ENCODE measurements around a stretch of chr21.

DNA sequence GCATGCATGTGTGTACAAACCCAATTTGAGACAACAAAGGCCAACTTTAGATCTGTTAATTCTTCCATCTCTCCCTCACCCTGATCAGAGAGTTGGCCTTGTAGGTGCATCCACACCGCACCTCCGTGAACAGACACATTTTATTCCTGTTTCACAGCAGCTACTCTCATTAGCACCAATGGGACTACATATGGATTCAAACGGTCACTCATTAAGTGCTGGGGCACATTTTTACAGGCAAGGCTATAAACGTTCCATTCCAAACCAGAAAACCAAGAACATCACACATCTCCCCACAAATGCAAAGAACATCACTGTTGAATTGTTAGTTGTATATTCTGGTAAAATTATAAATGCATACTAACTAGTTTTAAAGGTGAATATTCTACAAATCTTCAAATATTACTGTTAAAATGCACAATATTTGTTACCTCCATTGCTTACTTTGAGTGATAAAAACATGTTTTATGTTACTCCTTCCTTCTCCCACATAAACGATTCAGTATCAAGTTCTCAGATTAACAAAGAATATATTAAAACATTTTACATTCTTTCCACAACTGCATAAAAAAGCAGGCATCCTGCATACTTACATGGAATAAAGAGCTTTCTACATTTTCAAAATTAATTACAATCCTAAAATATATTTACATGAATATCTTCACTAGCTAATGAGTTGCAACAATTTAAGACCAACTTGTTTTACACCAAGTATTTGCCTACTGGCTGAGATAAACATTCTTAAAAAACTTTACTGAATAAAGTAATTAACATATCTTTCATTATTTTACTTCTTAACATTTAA, 22.2 kb downstream of the ZBTB21 start:
- RRBS: no CpG with 5 or more reads among the region's 5 CpGs

DNA sequence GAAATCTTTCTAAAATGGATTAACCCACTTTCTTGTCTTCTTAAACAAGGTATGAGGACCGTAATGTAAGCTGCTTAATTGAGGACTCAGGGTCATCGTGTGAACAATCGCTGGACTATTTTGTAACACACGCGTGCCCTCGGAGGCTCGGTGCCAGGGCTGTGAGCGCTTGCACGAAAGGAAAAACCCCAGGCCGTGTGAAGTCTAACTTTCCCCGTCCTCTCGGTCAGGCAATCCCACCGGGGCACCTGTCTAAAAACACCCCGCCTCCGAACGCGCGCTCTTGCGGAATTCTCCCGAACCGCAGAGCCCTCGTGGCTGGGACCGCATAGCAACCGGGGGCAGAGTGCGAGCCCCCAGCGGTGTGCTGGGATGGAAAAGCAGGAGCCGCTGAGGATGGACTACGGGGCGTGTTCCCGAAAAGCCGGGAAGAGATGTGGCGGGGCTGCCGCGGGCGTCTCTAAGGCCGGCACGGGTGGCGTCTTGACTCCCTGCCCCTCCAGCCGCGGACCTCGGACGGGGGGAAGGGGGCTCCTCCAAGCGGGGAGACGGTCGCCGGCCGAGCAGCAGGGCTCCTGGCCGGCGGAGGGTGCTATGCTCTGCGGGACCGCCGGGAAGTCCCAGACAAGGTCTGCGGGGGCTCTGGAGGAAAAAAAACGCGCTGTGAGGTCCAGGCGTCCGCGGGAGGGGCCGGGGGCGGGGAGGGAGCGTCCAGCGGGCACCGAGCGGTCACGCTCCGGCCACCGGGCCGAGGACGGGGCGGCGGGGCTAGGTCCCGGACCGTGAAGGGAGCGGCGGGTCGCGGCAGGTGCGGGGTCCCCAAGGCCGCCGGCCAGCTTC, 984 bp downstream of the ZBTB21 start:
- RRBS: 2% methylated on average over 43 of the region's 80 CpGs

DNA sequence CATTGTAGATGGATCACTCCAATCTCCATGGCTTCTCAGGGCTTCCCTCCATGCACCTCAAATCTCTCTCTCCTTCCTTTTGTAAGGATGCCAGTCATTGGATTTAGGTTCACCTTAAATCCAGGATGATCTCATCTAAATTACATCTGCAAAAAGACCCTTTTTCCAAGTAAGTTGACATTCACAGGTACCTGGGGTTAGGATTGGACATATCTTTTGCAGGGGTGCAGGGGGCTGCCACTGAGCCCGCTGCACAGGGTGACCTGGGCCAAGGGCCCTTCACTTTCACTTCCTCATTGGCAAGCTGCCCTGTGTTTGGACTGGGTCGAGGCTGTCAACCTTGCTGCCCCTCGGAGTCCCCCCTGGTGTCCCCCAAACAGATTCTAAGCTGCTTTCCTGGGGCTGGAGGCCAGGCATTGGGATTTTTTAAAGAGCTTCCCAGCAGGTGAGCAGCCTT, 8.0 kb upstream of the UMODL1 start:
- RRBS: no CpG with 5 or more reads among the region's 3 CpGs

DNA sequence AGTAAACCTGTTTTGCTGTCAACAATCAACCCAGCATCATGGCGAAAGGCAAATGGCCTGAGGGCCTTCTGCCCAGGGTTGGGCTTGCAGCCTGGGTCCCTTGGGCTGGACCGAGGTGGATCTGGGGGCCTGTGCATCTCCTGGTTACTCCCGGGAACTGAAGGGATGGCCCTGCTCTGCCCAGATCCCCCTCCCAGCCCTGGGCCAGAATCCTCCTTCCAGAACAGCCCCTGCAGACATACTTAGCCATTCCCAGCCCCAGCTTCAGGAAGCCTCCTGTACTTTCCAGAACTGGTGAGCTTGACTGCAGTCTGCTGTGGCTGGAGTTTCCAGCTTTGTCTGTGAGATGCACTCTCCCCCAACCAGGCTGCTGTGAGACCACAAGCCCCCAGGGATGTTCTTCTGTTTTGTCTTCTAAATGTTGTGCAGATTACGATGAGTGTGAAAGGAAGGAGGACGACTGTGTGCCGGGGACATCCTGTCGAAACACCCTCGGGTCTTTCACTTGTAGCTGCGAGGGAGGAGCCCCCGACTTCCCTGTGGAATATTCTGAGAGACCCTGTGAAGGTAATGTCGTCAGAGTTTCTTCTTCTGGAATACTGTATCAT, 49.6 kb downstream of the UMODL1 start:
- RRBS: no CpG with 5 or more reads among the region's 11 CpGs

DNA sequence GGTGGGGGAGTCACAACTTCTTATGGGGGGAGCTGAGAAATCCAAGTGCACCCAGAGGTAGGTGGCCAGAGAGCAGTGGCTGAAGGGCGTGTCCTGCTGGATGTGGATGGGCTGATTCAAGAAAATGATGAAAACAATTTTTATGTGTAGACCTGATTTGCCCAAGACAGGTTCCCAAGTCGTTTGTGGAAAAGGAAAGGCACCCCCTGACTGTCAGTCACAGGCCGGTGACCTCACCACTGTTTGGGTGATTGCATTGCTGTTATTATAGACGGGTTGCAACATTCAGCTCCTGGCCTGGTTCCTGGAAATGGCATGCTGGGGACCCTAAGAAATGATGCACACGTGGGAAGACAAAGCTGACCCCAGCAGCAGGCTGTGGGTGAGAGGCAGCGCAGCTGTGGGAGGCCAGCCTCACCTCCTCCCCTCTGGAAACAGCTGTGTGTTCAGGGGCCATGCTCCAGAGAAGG, 23.6 kb upstream of the ABCG1 start:
- RRBS: no CpG with 5 or more reads among the region's 6 CpGs

DNA sequence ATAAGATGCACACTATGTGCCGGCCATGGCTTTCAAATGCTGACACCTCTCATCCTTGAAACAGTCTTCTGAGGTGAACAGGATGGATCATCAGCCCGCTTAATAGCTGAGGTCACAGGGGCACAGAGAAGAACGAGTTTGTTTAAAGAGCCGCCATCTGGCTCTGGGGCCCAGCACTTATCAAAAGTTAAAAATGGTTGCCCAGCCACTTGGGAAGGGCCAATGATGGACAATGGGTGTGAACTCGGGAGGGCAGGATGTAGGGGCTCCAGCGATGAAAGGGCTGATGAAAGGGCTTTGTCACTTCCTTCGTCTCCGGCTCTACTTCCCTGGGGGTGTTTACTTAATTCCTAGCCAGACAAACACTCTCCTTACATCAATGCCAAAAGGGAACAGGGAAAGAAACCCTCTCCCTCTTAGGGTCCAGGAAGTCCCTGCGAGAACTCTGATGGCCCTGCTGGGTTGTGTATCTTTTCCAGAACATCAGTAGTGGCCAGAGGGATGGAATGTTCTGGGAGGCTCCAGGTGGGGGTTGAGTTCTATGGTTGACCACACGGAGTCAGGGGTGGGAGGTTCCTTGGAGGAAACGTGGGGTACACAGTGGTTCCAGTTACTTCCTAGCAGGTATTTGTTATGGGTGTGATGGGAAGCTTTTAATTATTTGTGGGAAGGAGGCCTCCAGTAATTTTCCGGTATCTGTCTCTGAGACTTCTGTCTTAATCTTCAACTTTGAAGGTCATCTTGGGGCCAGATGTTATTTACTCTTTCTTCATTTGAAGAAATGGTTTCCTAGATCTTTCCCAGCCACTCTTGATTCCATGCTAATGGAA, 9.0 kb upstream of the ABCG1 start:
- RRBS: no CpG with 5 or more reads among the region's 12 CpGs

GRCh38 chr21:42228521-42229033, 9.6 kb downstream of the ABCG1 start:
- RRBS: no CpG with 5 or more reads among the region's 8 CpGs

GRCh38 chr21:42232501-42232899, 13.6 kb downstream of the ABCG1 start:
- RRBS: no CpG with 5 or more reads among the region's 4 CpGs

DNA sequence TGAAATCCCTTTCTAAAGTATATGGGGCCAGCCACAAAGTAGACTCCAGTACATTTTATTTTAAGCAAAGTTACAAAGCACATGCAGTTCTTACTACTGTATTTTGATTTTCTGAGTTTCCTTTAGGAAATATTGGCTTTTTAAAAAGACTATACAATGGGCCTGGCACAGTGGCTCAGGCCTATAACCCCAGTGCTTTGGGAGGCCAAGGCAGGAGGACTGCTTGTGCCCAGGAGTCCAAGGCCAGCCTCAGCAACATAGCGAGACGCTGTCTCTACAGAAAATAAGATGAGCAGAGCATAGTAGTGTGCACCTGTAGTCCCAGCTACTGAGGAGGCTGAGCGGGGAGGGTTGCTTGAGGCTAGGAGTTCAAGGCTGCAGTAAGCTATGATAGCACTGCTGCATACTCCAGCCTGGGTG, 23.1 kb downstream of the ABCG1 start:
- RRBS: no CpG with 5 or more reads among the region's 3 CpGs

- RRBS: no CpG with 5 or more reads among the region's 5 CpGs
Measured at GRCh38 chr21:42245302-42245821, 26.4 kb downstream of the ABCG1 start.

DNA sequence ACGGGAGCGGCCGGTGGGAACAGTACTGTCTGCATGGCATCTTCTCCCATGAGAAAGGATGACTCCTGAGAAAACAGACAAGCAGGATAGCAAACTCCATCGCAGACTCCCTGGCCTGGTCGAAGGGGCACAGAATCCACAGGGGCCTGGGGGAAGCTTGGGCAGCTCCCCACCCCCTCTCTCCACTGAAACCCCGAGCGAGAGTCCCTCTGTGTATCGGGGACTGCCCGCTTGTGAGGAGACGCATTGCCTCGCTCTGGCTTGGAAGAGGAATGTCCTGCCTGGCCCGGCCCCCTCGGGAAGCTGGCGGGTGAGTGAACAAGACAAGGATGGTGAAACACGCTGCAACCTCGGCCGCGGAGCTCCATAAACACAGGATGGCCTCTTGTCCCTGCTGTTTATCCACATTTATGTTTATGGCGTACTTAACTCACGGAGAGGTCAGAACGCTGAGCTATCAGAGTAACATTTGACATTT, 42.5 kb downstream of the ABCG1 start:
- RRBS: no CpG with 5 or more reads among the region's 21 CpGs

- RRBS: no CpG with 5 or more reads among the region's 30 CpGs
Measured at GRCh38 chr21:42275811-42276728, 39.1 kb downstream of the TFF3 start.

DNA sequence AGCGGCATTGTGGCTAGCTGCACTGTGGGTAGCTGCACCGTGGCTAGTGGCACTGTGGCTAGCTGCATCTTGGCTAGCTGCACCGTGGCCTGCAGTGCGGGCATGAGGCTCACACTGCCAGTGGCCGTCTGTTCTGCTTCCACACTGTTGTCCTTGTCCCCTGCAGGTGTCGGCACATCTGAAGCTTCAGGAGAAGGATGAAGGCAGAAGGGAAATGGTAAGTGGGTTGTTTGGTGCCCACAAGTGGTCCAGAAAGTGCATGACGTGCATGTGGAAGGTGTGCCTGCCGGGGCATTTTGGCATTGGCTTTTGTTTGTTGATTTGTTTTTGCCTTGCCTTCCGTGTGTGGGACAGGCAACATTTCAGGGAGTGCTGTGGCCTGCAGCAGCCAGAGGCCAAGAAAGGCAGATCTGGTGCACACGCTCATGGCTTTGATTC, 38.5 kb downstream of the TFF3 start:
- RRBS: no CpG with 5 or more reads among the region's 10 CpGs

- RRBS: no CpG with 5 or more reads among the region's 11 CpGs
Measured at GRCh38 chr21:42298090-42298974, 16.9 kb downstream of the TFF3 start.

DNA sequence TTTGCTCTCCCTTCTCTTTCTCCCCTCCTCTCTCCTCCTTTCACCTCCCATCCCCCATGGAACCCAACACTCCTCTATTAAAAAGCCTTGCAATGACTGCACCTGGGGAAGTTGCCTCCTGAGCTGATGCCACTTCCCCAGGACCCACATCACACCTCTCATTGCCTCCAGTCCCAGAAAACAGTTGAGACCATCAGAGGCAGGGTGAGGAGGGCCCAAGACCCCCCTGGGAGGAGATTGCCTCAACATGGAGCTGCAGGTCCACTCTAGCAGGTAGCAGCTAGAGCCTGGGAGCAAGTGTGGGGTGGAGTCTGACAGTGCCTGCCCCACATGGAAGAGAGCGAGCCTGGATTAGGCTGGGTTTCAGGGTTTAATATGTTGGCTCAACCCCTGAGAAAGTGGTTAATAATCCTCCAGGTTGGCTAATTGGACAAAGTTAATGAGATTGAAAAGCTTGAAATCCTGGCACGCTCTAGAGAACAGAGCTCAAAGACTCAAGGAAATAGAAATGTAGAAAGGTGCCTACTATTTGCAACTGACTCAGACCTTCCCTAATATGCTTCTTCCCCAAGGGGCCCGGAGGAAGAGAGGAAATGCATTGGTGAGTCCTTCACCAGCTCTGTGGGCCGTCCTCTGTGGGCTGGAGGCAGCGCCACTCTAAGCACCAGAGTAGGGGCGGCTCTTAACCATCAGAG, 34.2 kb downstream of the RSPH1 start:
- RRBS: no CpG with 5 or more reads among the region's 6 CpGs

GRCh38 chr21:42462410-42463091, 33.5 kb downstream of the RSPH1 start:
- RRBS: no CpG with 5 or more reads among the region's 5 CpGs

DNA sequence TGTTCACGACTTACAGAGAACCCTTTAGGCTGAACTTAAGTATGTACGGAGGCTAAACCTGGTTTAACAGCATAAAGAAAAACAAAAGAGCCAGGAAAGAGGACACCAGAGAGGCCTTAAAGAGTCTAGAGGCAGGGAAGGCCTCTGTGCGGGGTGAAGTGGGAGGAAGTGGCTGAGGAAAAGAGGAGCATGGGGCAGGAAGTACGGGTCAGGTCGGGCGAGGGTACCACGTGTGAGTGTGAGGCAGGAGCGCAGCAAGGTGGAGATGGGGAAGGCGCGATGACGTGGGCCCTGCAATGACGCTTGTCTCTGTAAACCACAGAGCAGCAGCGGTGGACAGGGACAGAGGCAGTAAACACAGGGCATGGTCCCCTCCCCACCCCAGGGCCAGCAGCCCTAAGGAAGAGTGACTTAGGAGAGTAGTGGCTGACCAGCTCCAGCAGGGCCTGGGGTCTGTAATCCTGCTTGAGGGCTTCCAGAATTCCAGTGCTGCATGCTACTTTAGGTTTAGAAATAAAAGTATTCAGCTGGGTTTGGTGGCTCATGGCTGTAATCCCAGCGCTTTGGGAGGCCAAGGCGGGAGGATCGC, 31.8 kb downstream of the RSPH1 start:
- RRBS: no CpG with 5 or more reads among the region's 16 CpGs

DNA sequence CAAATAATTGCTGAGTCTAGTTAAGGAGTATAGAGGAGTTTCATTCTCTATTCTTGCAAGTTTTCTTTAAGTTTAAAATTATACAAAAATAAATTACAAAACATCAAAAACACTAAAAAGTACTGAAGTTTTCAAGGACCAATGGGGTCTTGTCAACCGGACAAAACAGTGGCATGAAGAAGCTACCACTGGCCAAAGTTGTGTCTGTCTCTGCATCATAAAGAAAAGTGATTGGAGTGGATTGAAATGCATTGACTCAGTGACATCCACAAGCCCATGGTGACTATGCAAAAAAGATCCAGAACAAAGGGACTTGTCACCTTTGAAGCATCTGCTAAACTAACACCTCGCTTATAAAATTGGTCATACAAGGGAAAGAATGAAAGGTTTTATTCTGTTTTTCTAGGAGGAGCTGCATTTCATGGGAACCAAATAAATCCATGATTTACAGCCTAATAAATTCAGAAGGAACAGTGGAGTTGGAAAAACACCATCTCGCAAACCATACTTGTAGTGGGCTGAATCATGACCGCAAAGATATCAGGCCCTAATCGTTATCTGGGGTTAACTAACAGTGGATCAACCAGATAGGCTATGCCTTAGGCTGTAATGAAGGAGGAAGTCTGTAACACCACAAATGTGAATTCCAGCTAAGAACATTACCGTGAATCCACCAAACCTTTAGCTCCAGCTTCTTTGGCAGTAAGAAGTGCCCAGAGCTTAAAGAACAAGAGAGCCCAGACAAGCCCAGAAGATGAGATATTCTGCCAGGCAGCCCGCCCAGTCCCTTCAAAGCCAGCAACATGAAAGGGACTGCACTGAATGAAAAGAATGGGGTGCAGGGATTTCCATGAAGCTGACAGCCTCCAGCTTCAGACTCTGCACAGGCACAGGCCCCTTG, 27.5 kb downstream of the RSPH1 start:
- RRBS: no CpG with 5 or more reads among the region's 7 CpGs

GRCh38 chr21:42473889-42474545, 22.0 kb downstream of the RSPH1 start:
- RRBS: no CpG with 5 or more reads among the region's 10 CpGs

GRCh38 chr21:42525343-42525753, 11.7 kb downstream of the SLC37A1 start:
- RRBS: no CpG with 5 or more reads among the region's 7 CpGs

Data from amniotic epithelial cell (primary cell).